Skeletal muscle cell (primary cell): ENCODE data around the genes SLC24A3 and RALGAPA2.

GRCh38 chr20:19012500-19013057, 199.0 kb downstream of the SCP2D1 start:
- RRBS = no CpG with 5 or more reads among the region's 8 CpGs

DNA sequence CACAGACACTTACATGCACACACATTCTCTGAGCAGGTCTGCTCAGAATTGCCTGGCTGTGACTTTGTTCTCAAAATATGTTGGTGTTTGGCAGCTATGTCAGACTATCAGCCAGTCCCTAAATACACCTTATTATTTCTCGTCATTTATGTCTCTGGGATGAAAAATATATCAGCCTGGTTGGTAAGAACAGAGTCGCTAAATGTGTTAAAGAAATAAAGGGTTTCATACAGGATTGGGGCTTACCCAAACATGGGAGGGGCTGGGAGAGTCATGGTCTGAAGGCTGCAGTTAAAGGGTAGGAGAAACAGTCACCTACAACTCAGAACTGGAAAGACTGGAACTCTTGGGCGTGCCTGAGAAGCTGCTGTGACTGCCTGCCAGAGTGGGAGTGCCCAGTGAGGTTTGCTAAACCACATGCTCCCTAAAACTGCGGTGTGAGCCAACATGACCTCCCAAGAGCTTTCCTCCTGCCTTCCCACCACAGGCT, 165.0 kb upstream of the SLC24A3 start:
- RRBS = no CpG with 5 or more reads among the region's 4 CpGs

DNA sequence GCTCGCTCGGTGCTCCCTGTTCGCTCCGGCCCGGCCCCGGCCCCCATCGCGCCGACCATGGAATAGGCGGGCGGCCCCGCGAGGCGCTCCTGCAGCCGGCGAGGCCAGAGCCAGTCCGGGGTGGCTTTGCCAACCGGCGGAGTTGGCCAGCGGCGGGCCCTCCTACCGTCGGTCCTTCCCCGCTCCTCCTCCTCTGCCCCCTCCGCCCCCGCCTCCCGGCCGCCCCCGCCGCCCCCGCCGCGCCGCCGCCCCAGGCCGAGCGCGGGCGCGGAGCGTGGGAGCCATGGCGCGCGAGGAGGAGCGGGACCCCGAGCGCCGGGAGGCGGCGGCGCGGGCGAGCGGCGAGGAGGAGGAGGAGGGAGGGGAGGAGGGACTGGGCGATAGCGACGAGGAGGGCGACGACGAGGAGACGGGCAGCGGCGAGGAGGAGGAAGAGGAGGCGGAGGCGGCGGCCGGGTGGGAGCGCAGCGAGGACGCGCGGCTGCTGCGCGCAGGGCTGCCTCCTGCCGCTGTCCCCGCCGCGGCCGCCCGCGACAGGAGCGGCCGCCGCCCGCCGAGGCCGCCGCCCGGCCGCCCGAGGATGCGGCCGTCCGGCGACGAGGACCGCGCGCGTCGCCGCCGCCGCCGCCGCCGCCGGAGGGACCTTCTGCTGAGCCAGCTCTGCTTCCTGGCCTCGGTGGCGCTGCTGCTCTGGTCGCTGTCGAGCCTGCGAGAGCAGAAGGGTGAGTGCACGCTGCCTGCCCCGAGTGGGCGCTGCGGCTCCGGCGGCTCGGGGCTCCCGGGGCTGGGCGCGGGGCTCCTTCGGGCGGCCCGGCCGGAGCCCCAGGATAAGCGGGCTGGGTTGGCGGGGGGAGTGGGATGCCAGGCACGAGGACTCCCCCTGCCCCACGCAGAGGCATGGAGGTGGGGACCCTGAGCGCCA, at the start of gene SLC24A3:
Gene SLC24A3 (plus strand): TSS at position 380 of the 922 bp plus-strand sequence.
- RRBS = 1% methylated on average over 33 of the region's 133 CpGs

DNA sequence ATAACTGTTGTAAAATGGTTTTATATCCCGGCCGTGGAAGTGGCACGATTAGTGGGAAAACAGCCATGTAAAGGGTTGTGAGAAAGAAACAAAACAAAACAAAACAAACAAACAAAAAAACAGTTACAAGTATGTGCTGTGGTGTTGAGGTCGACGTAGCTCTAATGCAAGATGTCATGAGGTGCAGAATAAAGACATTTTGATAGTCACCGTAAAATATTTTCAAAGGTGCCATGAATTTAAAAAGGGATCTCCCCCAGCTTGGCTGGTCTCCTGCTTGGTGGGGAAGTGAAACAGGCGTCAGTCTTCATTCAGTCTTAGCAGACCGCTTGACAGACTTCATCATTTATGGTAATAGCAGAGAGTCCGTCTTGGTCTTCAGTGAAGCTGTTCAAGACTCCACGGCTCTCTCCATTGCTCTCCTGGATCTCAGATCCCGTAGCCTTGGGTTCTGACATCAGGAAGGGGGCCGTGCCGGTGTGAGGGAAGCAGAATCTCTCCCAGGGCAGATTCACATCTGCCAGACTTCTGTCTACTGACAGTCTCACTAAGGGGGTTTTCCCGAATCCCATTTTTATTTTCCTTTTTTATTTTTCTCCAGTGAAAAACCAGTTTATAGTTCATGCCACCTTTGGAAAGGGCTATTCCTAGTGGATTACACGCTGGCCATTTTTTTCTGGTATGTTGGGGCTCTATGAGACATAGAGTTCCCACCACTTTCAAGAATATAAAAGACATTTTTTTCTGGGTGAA, 1.6 kb downstream of the SLC24A3 start:
- RRBS = no CpG with 5 or more reads among the region's 15 CpGs

DNA sequence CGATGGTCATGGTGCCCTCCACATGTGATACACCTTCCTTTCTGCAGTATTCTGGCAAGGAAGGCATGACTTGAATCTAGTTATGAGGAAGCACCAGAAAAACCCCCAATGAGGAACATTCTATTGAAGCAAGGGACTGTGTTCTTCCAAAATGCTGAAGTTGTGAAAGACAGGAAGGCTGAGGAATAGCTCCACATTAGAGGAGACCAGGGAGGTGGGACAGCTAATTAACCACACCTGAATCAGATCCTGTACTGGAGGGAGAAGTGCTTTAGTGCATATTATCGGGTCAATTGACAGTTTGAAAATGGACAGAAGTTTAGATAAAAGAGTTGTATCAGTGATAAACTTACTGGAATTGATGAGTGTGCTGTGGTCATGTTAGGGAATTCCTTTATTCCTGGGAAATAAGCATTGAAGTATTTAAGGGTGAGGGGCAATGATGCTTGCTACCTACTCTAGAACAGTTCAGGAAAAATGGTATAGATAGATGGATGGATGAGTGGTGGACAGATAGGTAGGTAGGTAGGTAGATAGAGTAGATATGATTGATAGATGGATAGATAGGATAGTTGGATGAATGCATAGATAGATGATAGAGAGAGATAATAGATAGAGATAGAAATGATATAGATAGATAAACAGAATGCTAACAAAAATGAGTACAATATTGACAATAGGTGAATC, 118.6 kb downstream of the SLC24A3 start:
- RRBS = no CpG with 5 or more reads among the region's 2 CpGs

GRCh38 chr20:19343414-19344012, 131.1 kb downstream of the SLC24A3 start:
- RRBS = no CpG with 5 or more reads among the region's 7 CpGs

- RRBS = no CpG with 5 or more reads among the region's 1 CpG
Observed at GRCh38 chr20:19774597-19774896, 16.5 kb downstream of the RIN2 start.

GRCh38 chr20:19784355-19785316, 26.6 kb downstream of the RIN2 start:
- RRBS = 13% methylated on average over 4 of the region's 13 CpGs

GRCh38 chr20:19976515-19977429, 40.4 kb upstream of the NAA20 start:
- RRBS = no CpG with 5 or more reads among the region's 8 CpGs

DNA sequence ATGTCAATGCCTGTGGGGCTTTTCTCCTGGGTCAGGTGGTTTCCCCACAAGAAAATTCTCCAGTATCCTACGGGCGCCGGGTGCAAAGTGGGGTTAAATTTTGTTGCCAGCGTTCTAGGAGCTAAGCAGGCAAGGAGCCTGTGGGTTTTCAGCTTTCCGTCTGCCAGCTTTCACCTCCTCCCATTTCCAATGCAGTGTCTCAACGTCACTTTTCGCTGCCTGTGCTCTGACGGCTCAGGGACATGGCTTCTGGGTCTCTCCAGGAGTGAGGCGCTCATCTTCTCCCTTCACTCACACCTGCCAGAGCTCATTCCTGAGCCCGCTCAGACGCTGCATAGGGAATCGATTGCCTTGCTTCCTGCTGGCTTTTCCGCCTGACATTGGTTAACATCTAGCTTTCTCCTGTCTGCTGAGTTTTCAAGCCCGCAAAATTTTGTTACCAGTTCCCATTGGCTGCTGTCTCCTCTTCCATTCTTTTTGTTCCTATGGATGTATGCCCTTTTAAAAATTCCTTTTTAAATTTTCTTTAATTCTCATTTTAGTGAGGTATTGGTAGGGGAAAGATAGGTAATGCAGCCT, 7.3 kb upstream of the NAA20 start:
- RRBS = no CpG with 5 or more reads among the region's 14 CpGs

- RRBS = no CpG with 5 or more reads among the region's 6 CpGs
Observed at GRCh38 chr20:20034462-20035166, 17.5 kb downstream of the NAA20 start.

GRCh38 chr20:20255178-20255436, 112.8 kb upstream of the INSM1 start:
- RRBS = no CpG with 5 or more reads among the region's 2 CpGs

- RRBS = no CpG with 5 or more reads among the region's 9 CpGs
Observed at GRCh38 chr20:20410503-20411170, 42.7 kb downstream of the INSM1 start.

GRCh38 chr20:20519527-20520393, 151.9 kb downstream of the INSM1 start:
- RRBS = no CpG with 5 or more reads among the region's 4 CpGs

DNA sequence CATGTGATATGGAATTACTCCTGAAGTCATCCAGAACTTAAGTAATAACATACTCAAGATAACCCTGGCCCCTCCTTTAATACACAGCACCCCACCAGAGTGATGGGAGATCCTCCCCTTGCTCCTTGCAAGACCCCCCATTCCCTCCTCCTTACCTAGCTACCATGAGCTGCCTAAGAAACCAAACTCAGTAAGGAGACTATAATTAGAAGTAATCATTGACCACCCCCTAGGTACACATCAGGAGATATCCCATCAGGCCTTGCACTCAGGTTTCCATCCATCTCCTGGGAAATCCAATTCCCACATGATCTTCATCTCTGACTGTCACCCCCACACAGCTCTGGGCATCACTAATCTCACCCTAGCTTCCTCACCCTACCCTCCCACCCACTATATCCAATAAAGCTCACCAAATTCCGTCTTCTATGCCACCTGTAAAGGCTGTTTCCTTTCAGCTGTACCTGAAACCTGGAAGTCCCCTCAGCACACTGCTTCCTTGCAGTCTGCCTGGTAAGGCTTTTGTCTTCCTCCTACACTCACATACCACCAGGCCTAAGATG, 22.2 kb downstream of the RALGAPA2 start:
- RRBS = no CpG with 5 or more reads among the region's 1 CpG

- RRBS = under 1% methylated on average over 19 of the region's 98 CpGs
Observed at GRCh38 chr20:20712340-20713137, at the start of gene RALGAPA2. TSS of gene RALGAPA2 (minus strand) at chr20:20712644.

GRCh38 chr20:20761338-20761882, 49.0 kb upstream of the RALGAPA2 start:
- RRBS = no CpG with 5 or more reads among the region's 3 CpGs

GRCh38 chr20:21106226-21106545, 19.7 kb upstream of the KIZ start:
- RRBS = no CpG with 5 or more reads among the region's 31 CpGs

- RRBS = no CpG with 5 or more reads among the region's 5 CpGs
Observed at GRCh38 chr20:21162591-21163338, 36.9 kb downstream of the KIZ start.

GRCh38 chr20:21189631-21189998, 63.7 kb downstream of the KIZ start:
- RRBS = no CpG with 5 or more reads among the region's 5 CpGs